Epithelial cell of esophagus (primary cell): Measurements from ENCODE around the gene PRDX6.

DNA sequence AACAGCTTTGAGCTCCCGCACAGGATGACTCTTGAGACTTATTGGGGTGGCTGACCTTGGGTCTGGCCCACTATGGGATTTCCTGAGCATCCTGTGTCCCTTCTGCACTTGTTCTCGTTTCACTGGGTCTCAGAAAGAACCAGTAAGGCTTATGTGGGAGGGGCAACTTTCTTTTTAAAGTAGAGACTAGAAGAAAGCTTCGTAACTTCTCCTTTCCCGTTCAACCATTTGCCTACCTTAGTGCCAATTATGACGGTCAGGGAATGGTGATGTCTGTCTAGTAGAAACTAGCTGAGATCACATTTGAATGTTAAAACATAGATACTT lies 59.5 kb upstream of the C1orf105 start:
- RRBS, result no CpG with 5 or more reads among the region's 5 CpGs

GRCh38 chr1:172399197-172399784 lies 21.2 kb upstream of the C1orf105 start:
- RRBS, result no CpG with 5 or more reads among the region's 9 CpGs

GRCh38 chr1:172537806-172538270 lies 4.9 kb downstream of the SUCO start:
- RRBS, result no CpG with 5 or more reads among the region's 5 CpGs

DNA sequence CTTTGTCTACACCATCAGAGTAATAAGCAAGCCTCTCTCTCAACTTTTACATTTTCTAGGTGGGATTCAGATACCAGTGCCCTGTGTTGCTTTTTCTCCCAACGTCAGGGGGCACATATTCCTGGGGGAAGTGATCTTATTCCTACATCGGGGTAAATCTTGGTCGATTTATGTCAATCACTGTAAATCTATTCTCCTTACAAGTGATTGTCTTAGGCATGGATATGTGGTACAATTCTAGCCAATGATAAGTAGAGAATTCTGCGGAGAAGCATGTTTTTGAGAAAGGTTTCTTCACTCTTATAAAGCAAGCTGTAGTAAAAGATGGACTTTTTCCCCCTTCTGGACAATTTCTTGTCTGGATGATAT lies 32.8 kb upstream of the FASLG start:
- RRBS, result no CpG with 5 or more reads among the region's 4 CpGs

DNA sequence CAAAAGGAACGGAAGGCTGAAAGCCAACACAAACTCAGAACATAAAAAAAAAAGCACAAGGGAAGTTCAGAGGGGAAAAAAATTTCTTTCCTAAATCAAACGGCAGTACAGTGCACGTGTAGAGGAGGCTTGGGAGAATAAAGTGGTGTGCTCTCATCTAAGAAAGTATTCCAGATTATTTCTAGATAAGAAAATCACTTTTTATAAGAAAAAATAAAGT lies 256 bp upstream of the TNFSF18 start:
- RRBS, result no CpG with 5 or more reads among the region's 3 CpGs

GRCh38 chr1:173477224-173477430 lies at the start of gene PRDX6:
Gene PRDX6, plus strand, starts transcription at chr1:173477335.
- RRBS, result 2% methylated on average over 6 of the region's 26 CpGs

DNA sequence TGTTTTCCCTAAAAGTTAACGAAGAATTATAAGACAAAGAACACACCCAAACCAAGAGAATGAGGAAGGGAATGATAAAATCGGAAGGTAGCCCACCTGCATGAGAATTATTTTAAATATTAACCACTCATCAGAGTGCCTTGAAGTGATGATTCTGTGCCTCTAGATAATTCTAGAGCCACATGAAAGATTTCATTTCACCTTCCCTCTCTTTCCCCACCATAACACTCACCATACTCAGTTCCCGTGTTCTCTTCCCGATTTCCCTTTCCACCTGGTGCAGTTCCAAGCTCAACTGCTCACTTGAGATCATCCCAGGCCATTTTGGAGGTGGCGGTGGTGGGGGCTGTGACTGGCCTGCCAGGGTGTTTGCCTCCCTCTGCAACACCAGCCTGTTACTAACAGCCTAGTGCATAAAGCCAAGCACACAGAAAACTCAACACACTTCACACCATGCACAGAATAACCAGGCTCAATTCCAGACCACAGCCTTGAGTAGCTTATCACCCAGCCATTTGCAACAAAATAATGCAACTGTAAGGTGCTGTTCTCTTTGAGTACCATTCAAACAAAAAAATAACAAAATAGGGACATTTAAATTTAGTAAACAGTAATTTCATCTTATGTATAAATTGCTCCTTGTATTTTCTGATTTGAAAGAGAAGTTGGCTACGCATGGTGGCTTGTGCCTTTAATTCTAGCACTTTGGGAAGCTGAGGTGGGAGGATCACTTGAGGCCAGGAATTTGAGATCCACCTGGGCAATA lies 26.3 kb upstream of the SERPINC1 start:
- RRBS, result no CpG with 5 or more reads among the region's 6 CpGs

DNA sequence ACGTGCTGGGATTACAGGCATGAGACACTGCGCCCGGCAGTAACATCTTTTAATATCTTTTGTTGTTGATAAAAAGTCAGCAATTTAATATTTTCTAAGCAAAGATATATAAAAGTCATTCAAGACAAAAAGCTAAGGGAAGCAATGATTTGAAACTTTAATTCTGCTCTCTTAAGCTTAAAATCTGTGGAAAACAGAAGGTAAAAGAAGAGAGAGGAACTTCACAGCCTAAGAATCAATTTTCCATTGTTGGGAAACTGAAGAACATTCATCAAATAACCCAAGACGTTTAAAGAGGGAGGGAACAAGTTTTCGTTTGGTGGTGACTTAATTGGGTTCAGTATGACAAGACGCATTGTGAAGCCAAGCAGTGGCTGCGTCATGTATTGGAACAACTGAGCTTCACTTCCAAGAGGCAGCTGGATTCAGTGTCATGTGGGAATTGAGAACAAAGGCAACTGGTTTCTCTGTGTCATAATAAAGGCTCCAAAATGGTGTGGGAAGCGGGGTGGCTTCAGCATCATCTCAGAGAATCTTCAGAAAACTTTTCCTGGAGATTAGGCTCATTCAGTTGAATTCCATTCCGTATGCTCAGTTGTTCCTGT lies 29.7 kb upstream of the RC3H1 start:
- RRBS, result no CpG with 5 or more reads among the region's 9 CpGs

GRCh38 chr1:174270399-174270598 lies 111.0 kb downstream of the RABGAP1L start:
- RRBS, result no CpG with 5 or more reads among the region's 1 CpG

DNA sequence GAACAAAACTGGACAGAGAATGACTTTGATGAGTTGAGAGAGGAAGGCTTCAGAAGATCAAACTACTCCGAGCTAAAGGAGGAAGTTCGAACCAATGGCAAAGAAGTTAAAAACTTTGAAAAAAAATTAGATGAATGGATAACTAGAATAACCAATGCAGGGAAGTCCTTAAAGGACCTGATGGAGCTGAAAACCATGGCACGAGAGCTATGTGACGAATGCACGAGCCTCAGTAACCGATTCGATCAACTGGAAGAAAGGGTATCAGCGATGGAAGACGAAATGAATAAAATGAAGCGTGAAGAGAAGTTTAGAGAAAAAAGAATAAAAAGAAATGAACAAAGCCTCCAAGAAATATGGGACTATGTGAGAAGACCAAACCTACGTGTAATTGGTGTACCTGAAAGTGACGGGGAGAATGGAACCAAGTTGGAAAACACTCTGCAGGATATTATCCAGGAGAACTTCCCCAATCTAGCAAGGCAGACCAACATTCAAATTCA lies 10.5 kb upstream of the GPR52 start:
- RRBS, result no CpG with 5 or more reads among the region's 12 CpGs

- RRBS, result no CpG with 5 or more reads among the region's 6 CpGs
These were observed 101.1 kb upstream of the CACYBP start for GRCh38 chr1:174898386-174899284.

- RRBS, result no CpG with 5 or more reads among the region's 9 CpGs
These were observed 30.9 kb upstream of the CACYBP start for GRCh38 chr1:174968610-174969471.

DNA sequence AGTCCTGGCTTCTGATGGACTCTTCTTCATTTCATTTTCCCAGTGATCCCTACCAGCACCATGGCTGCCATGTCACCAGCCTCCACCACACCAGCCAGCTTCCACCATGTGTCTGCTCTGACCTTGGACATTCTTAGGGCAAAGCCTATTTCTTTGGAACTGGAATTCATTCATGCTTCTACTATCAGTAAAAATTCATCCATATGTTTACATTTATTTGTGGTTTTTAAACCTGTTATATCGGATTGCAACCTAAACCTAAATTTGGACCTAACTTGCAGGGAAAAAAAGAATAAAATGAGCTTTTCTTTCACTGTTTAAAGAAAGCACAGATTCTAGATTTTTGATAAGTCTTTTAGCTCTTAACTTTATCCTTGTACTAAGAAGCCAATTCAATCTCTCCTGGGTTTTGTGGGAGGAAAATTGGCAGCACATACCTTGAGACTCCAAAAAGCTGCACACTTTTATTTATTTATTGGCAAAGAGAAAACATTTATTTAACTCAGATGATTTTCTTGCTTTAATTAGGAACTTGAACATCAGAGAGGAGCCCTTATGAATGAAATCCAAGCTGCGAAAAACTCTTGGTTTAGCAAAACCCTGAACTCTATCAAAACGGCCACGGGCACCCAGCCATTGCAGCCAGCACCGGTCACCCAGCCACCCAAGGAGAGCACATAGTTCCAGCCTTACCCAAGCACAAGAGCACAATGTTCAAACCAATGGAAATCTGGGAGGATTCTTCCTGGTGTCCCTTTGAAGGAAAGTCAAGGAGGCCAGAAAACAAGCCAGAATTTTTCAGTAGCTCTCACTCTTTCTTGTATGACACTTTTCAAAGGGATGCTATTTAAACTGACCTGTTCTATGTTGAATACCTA lies 10.2 kb upstream of the CACYBP start:
- RRBS, result no CpG with 5 or more reads among the region's 5 CpGs

GRCh38 chr1:175191402-175192586 lies 782 bp downstream of the KIAA0040 start:
- RRBS, result 3% methylated on average over 2 of the region's 24 CpGs

- RRBS, result 1% methylated on average over 18 of the region's 54 CpGs
These were observed 801 bp downstream of the COP1 start for GRCh38 chr1:176206033-176206937.

GRCh38 chr1:176530901-176531521 lies 68.0 kb downstream of the PAPPA2 start:
- RRBS, result no CpG with 5 or more reads among the region's 2 CpGs

DNA sequence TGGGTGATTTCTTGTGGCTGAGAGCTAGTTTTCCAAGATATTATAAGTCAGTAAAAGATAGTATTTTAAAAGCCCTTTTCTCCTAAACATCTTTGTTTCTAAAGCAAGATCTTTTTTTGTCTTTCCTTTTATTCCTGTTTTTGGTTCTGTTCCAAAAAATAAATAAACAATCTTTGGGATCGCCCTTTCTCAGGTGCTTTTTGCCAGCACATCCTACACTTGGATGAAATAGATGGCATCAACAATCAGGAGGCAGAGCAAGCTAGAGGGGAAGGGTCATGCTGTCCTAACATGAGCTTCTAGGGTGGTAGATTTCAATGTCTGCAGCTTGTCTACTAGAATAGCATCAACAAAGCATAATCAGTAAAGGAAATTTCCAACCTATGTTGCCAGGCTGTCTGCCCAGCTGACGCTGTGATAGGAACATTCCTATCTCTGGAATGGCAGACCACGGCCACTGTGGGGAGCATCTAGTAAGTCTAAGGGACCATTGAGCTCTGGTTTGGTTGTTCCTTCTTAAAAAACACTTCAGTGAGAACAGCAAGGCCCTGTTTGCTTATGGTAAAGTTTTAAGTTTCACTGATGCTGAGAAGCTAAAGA lies 206.7 kb downstream of the PAPPA2 start:
- RRBS, result no CpG with 5 or more reads among the region's 3 CpGs

DNA sequence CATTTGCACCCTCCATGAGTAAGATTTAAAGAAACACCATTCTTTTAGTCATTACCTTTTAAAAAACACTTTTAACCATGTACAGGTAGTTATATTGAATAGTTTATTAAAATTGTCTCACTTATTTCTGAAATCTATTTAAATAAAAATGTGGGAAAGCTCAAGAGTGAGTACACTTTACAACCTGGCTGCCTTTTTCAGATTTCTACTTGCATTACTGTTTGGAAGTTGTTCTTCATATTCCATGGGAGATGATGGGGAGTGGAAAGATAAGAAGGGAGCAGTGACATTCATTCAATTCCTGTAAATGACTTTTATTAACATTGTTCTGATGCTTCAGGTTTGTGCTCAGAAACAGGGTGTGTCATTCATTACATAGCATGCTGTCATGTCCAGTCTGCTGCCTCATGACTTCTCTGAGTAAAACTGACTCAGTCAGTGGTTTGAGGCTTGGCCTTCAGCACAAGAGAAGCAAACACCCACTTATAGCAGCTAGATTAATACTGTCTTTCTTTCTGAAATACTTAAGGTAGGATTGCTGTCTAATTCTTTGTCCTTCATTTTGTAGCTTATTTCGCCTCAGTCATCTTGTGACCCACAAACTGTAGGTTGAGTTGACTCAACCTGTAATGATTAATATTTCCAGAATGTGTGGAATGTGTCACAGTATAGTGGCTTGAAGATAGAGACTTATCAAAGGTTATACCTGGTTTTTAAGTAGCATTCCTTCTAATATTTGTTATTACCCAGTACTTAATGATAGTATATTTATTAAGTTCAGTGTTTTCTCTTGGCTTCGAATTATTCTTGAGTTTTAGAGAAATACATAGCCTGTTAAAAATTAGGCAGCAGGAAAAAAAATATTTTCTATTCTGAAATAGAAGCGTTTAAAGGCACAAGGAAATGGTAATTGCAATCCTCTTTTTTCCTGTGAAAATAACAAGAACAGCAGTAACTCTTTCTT lies 32.9 kb downstream of the RASAL2 start:
- RRBS, result no CpG with 5 or more reads among the region's 3 CpGs

DNA sequence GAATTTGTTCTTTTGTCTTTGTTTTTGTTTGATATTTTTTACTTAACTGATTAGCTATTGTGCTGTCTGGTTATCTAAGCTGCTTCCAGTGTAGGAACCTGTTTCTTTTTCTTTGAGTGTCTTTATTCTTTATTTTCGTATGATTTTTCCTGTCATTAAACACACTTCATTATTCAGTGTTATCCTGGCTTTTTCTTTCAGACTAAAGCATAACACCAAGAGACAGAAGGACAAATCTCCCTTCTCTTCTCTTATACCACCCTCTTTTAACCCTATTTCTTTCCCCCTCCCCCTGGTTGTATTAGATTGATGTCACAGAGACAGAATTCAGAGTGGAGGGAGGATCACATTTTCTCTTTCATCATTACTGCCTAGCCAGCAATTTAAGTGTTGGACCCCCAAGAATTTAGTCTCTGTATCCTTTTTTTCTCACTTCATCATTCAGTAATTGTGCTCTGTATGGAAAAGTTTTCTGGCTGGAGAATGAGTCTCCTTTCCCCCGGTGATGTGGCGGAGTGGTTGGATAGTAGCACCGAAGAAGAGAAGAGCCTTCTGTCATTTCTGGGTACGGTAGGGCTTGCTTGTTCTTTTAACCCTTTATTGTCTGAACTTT lies 124.9 kb downstream of the CLEC20A start:
- RRBS, result no CpG with 5 or more reads among the region's 5 CpGs